Hair follicular keratinocyte (primary cell): ENCODE data around the genes HINT2 and ZCCHC7.

- RAMPAGE, long total RNA: no peak
These were observed 1.4 kb downstream of the CCDC107 start for GRCh38 chr9:35659276-35660051.

- RAMPAGE, long total RNA: no peak
These were observed 6.2 kb downstream of the CA9 start for GRCh38 chr9:35679593-35680602.

GRCh38 chr9:35691006-35691661, 1.4 kb upstream of the TPM2 start:
- RAMPAGE, long total RNA: no peak

DNA sequence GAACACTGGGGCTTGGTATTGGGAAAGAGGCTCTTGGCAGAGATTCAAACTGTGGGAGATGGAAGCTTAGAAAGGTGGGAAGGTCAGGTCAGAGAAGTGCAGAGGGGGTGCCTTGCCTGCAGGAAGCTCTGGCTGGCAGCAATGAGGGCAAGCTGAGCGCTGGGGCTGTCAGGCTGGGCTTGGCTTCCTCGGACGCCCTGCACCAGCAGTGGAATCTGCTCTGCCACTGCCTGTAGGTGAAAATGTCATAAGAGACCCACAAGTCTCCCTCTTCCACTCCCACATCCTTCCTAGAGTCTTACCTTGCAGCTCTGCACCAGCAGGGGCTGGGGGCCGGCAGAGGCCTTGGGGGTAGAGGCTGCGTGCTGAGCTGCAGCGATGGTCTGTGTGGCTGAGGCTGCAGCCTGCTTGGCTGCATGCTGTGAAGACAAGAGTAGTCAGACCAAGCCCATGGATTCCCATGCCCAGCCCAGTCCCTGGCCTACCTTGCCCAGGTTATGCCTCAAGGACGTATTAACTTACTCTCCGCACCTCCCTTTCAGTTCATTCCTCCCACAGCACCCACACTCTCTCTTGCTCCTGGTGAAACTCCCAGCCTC, 17.4 kb downstream of the TLN1 start:
- RAMPAGE, long total RNA: no peak

DNA sequence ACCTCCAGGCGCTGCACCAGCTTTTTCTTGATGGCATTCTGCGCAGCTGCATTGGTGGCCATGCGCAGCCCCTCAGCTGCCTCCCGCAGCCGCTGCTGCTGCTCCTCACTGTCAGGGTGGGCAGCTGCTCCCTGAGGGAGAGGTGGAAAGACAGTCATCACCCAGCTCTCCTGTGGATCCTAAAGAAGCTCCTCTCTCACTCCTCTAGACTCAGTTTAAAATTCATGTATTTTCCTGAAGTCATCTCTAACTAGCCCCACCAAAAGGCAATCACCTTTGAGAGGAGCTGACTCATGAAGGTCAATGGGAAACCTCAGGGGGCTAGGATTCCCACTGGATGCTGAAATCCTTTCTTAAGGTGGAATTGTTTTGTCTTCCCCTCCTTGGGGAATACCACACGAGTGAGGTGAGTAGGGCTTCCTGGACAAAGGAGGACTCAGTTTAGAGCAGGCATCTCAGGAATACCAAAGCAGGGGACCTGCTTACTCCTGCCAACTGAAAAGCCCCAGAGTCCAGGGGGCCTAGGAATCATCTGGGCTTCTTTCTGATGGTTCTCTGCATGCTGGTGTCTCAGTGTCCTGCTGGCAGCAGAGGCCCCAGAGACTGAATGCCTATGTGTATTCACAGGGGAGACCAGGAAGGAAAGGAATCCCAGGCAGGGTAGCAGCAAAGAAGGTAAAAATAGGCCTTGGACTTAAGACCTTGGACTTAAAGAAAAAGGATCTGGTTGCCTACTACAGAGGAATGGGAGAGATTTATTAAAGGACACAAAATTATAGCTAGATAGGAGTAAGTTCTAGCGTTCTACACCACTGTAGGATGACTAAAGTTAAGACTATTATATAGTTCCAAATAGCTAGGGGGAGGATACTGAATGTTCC, 16.7 kb downstream of the TLN1 start:
- RAMPAGE, long total RNA: no peak

DNA sequence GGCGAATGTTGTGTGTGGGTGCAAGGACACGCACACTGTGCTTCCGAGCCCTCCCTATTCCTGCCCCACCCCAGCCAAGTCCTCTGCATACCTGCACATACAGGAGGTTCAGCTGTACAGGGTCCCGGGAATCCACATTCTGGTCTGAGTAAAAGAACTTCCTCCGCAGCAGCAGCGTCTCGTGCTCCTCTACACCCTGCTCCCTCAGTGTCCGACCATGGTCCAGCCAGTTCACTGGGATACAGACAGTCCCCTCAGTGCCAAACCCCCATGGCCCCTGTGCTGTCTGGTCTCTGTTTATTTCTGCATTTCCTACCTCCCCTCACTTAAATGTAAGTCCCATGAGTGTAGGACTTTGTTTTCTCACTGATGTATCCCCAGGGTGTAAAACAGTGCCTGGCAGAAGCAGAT, 7.9 kb downstream of the TLN1 start:
- RAMPAGE, long total RNA: no peak

DNA sequence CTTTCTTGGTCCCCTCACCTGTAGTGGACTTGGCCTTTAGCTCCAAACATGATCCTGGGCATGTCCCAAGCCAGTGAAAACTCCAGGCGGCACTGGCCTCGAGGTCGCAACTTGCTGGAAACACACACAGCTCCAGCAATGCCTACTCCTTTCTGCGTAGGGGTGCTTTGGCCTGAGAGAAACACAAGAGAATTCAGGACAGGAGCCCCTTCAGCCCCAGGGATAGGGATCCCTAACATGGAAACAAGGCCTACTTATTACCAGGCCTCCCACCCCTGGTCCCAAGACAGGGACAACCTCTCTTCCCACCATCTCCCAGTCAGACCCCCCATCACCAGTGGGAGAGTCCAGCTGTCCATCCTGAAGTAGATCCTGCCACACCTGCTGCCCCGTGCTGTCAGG, 7.7 kb downstream of the CREB3 start:
- RAMPAGE, long total RNA: no peak

DNA sequence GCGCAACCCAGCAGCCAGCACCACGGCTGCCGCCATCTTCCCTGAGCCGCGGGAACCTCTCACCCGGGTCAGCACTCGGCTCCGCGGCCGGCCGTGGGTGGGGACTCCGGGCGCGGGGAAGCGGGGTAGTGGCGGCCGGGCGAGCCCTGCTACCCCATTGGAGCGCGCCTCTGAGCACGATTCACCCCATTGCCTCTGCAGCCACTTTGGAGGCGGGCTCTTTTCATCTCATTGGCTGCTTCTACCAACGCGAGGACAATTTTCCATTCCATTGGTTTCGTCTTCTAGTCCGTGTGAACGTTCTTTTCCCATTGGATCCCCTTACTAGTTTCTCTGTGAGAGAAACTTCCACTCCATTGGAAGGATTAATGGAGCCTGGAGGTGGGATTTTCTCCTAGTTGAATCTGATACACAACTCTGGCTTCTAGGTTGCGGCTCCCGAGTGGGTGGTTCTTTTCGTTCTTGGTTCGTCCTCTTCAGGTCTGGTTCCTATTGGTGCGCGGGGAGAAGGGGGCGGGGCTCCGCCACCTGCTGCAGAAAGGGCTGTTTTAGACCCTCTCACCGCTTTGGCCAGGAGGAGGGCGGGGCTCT, at the start of gene HINT2:
HINT2 (minus strand) TSS at position 99 of the 591 bp plus-strand sequence.
- RAMPAGE, long total RNA: no peak

GRCh38 chr9:35828998-35829193, 132 bp upstream of the TMEM8B start:
- RAMPAGE, long total RNA: no peak

- RAMPAGE, long total RNA: no peak
These were observed 48.9 kb upstream of the GLIPR2 start for GRCh38 chr9:36087683-36088056.

GRCh38 chr9:36144868-36145408, 8.4 kb downstream of the GLIPR2 start:
- RAMPAGE, long total RNA: no peak

DNA sequence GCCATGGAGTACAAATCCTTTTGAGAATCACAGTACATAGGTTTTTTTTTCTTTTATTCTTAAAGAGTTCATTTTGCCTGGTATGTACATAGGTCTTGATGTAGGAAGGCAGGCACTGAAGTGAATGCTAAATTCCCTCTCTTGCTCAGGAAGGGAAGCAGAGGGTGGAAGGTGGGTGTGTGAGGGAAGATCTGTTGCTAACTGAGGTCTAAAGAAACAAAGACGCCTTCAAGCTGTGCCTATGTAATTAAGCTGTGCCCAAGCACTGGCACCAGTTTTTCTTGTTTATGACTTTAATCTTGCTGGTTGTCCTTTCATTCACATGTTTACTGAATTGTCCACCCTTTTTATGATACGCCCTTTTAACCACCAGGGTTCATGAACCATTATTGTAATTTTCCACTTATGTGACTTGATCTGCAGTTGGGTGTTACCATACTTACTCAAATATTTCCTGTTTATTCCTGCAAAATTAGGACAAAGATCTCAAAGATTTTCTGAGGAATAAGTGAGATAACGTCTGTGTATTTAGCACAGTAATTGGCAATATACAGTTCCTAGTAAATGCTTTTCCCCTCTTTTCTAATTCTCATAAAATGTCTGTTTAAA, 38.4 kb upstream of the GNE start:
- RAMPAGE, long total RNA: no peak

- RAMPAGE, long total RNA: no peak
These were observed 204 bp downstream of the RNF38 start for GRCh38 chr9:36399963-36400166.

GRCh38 chr9:36486434-36487414, 86.0 kb upstream of the MELK start:
- RAMPAGE, long total RNA: no peak

DNA sequence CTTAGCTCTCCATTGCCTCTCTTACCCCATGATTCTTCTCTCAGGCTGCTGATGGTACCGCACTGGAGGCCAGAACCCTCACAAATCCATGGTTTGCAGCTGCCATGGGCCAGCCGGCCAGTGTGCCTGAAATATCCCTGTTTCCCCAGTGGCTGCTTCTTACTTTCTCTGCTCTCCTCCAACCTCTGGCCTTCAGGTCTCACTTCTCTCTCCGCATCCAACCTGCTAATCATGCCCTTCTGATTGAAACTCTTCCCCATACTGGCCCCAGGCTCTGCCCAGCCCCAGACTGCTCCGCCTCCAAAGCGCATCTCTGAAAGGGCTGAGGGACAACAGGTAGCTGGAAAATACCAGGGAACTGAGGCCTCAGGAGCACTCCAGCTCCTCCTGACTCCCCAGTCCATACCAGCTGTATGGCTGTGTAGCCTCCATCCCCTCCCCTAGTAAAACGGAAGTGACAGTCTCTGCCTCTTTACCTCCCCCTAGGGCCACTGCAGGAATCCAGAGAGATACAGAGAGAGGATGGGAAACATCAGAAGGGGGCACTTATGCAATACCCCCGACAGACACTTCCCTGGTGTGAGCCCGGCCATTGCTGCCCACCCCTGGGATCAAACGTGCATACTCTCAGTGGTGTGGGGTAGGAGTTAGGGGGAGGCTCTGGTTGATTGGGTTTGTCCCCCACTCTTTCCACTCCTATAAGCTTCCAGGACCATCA, 34.3 kb downstream of the PAX5 start:
- RAMPAGE, long total RNA: no peak

GRCh38 chr9:37029565-37030082, 4.4 kb downstream of the PAX5 start:
- RAMPAGE, long total RNA: no peak

- RAMPAGE, long total RNA: no peak
These were observed 8.4 kb upstream of the PAX5 start for GRCh38 chr9:37042570-37042769.

- RAMPAGE, long total RNA: no peak
These were observed at the start of gene ZCCHC7 for GRCh38 chr9:37120220-37121370. ZCCHC7 (plus strand) TSS chr9:37120574.

- RAMPAGE, long total RNA: no peak
These were observed 38.1 kb upstream of the GRHPR start for GRCh38 chr9:37384325-37384808.

DNA sequence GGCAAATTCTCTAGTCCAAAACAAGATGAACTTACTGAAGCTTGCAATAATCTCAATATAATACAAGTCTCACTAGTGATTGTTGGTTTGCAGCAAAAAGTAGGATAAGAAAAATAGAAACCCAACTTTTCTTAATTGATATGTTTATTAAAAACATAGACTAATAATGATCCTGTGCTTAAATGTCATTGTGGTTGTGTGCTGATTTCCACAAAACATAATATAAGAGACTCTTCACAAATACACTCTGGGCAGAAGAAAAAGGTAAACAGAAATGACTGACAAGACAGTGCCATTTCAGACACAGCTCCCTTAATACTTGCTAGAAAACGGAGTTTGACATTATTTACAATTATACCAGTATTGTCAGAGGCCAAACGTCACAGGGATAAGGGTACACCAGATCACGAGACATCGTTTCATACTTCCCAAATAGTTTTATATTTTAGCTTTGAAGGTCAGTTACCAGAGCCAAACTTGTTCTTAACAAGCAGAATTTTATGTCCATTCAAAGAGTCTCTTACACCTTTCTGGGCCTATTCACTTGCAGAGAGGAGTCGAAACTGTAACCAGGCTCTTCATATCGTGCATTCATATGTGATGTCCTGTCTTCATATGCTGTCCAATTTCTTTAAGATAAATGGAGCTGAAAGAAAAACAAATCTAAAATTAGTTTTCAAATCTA, 4.0 kb downstream of the TOMM5 start:
- RAMPAGE, long total RNA: no peak